ENCODE results near the gene NKAIN1.

- PRO-cap = no peak
These were observed 674.6 kb downstream of the PTPRU start for GRCh38 chr1:29910797-29911416.

- PRO-cap = no peak
These were observed 710.3 kb downstream of the MATN1 start for GRCh38 chr1:30013140-30013391.

GRCh38 chr1:30730924-30731218 lies 7.5 kb upstream of the MATN1 start:
- PRO-cap = no peak

DNA sequence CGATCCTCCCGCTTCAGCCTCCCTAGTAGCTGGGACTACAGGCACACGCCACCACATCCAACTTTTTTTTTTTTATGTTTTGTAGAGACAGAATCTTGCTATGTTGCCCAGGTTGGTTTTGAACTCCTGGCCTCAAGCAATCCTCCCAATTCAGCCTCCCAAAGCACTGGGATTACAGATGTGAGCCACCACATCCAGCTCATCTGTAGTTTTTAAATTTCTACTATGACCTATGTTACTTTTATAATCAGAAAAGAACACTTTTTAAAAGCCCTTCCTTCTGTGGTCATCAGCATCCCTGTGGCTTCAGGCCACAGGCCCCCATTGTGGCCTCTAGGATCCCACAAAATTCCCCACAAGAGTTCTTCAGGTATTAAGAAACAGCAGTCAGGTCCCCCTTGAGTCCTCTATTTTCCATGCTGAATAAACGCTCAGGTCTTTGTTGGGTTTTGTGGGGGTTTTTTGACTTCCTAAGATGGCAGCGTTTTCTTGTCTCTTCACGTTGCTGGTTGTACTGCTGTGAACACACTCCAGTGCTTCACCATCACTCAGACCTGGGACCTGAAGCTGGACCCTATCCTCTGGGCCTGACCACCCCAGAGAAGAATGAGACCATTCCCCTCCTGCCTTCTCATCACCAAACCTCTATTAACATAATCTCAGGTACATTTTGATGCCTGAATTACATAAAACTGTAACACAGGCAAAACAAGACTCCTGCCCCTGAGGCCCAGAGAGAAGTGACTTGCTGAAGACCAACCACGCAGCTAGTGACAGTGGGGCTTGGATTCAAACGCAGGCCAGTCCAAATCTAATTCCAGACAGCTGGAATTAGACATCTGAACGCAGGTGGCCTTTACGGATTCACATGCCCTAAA lies 13.4 kb upstream of the MATN1 start:
- PRO-cap = no peak

DNA sequence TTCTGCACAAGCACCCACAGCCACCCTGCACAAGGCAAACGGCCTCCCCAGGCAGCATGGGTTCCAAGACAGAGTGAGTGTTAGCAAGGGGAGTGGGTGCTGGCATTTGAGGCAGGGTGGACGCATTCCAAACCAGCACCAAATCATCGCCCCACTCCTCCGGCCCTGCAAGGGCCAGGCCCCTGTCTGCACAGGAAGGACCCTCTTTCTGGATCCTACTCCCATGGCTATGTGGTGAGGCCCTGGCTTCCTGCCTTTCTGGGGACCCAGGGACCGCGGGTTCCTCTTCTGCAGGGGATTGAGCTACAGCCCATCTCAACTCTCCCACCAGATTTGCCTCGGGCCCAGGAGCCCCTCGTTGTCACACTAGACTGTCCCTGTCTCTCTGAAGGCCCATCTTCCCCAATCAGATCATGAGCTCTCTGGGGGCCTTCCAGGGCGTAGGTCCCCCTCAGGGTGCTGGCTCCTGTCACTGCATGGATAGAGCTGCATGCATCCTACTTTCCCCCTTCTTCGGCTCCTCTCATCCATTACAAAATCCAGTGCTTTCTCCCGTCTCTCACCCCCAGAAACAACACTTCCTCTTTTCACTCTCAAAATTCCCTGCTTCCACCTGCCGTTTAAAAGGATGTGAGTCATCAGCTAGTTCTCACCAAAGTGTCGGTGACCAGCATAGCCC lies 16.7 kb downstream of the LAPTM5 start:
- PRO-cap = no peak

DNA sequence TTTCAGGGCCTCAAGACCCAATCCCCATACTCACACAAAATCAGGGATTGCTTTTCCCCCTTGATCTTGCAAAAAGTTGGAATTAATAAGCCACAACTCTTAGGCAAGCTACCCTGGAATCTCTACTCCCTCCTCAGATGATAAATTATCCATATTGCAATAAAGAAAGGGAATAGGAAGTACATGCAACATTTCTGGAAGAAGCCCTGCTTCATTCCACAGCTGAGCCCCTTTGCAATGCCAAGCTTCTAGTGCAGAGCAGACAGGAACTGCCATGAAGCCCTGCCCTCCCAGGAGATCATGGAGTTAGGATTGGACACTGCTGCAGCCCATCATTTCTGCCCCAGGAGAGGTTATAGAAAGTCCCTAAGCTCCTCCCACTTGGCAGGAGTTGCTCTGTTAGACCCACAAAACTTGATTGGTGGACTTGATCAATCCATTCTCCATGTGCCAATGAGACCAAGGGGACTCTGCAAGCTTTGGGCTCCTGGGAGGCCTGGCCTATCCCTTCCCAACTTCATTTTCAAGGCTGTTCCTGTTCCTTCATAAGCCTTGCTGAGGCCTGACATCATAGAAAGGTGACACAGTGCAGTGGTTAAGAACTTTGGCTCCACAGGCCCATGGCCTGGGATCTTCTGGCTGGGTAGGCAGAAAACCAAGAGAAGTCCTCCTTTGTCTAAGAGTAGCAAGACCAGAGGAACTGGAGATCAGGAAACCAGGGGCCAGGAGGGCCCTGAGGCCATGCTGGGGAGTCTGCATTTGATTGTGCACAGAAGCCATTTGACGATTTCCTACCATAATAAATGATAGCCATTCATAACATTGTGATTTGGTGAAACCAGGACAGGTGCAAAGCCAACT lies 1.3 kb upstream of the LAPTM5 start:
- PRO-cap = no peak

GRCh38 chr1:30765610-30766301 lies 8.2 kb upstream of the LAPTM5 start:
- PRO-cap = no peak

DNA sequence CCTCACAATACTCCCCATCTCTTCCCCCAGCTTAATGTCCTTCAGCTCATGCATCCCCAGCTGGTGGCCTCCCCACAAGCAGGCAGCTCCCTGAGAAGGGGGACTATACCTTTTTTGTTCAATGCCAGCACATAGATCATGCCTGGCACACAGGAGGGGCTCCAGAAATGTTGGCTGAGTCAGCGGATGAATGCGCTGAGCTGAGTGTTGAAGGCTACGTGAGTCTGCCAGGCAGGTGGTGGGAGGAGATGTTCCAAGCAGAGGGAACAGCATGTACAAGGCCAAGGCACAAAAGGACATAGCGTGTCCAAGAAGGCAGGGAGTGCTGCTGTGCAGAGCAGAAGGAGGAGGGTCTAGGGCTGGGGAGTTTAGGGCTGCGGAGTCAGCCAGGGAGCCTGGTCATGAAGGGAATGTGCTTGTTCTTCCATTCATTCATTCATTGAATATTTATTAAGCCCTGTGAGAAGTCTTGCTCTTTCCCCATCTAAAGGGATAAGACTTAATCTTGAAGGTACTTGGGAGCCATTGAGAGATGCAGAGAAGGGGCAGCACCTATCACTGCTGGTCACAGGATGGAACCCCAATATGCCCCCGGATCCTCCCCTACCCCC lies 31.0 kb upstream of the LAPTM5 start:
- PRO-cap = no peak

DNA sequence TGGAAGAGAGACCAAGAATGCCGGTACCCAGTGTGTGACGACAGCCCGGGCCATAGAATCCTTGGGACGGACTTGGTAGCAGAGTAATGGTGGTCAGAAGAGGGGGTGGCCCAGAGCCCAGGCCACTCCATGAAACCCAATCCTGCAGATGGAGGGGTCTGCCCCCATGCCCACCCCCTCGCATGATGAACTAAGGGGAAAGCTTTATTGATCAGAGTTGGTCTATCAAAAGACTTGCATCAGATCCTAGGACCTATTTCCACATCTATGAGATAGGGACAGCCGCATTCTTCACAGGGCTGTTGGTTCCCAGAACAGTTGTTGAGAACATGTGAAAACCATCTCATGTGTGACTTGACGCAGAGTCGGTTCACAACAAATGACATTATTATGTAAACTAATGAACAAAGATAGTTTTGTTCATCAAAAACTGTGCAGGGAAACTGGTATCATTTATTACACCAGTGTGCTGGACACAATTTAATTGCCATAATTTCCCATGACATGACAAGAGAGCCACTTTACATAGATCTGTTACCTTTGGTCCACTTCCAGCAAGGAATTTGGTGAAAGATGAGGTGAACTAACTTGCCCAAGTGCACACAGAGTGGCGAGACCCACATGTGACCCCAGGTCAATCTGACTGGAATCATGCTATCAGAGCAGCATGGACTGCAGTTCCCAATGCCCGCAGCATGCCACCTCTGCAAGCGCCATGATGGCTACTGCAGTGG lies 21.6 kb upstream of the SDC3 start:
- PRO-cap = no peak

GRCh38 chr1:31100938-31101504 lies 35.5 kb upstream of the PUM1 start:
- PRO-cap = no peak

DNA sequence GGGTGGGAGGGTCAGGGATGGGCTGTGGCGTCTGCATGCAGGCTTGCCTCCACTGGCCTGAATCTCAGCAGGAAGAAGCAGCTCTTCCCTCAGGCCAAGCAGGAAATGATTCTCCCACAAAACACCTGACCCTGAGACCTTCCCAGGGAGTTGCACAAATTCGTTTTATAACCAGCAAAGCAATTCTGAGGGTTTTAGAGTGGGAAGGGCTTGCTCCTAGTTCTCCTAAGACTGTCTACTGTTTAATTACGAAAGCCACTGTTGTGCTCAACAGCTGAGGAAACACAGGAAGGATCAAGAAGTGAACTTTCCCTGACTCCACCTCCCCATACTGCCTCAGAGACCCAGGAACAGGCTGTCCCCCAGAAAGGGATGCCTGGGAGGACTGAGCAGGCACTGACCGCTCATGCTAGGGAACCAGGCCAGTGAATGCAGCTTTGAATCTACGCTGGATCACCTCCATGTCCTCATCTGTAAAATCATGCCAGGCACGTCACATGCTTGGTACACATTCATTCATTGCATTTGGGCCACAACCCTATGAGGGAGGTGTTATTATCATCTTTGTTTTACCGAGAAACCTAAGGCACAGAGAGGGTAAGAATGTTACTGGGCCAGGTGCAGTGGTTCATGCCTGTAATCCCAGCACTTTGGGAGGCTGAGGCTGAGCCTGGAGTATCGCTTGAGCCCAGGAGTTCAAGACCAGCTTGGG lies 37.1 kb upstream of the PUM1 start:
- PRO-cap = no peak

DNA sequence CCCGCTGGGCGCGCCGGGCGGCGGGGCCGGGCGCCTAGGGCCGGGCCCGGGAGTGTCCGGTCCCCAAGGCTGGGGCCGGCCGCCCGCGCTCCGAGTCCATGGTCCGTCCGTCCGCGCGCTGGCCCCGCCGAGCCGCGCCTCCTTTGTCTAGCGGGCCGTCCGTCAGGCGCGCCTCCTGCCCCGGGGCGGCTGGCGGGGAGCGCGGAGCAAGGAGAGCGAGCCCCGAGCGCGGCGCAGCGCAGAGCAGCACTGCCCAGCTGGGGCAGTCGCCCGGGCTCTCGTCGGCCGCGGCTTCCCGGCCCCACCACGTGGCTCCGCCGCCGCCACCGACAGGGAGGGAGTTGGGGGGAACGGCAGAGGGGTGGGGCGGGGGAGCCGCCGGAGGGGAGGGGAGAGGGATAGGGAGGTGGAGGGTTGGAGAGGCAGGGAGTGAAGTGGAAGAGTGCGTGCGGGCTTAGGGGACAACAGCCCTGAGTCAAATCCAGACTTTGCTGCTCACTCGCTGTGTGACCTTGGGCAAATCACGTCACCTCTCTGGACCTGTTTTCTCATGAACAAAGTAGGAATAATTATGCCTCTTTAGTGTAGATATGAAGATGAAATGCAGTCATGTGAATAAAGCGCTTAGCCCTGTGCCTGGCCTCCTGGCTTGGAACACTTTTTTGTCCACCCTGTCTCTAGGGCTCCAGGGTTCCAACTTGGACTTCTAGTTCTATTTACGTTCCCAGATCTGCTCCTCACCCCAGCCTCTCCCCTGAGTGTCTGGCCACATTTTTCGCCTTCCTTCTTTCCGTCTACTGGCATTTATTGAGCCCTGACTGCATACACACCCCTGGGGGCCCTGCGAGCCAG lies at the start of gene NKAIN1:
Gene NKAIN1 (minus strand): TSS at position 251 of the 852 bp plus-strand sequence.
- PRO-cap = bidirectional peak, plus-strand start at position 399 of the sequence, minus-strand start at position 140 of the sequence

GRCh38 chr1:31389997-31390741 lies 17.3 kb upstream of the FABP3 start:
- PRO-cap = no peak

DNA sequence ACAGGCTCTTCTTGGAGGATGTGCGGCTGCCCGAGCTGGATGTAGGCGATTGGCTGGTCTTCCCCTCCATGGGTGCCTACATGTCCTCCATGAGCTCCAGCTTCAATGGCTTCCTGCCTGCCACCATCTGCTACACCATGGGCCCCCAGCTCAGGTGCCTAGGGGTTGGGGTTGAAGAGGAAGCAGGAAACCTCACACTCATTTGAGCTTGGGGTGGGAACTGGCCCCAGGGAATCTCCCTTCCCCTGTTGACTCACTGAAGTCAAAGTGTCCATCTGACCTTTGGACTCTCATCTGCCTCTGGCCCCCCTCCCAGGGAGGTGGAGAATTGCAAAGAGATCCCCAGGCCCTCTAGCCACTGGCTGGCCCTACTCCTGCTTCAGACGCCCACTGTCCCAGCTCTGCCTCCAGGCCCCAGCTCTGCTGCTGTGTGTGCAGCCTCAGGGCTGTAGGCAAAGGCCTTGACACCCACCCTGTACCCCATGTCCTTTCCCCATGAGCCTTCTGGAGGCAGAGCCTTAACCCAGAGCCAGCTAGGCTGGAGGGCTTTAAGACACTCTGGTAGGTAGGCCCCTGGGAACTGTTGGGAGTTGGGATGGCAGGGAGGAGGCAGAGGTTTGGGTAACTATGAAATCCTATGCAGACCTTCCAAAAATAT lies 67.1 kb upstream of the TINAGL1 start:
- PRO-cap = no peak

- PRO-cap = no peak
These were observed 65.2 kb upstream of the TINAGL1 start for GRCh38 chr1:31511078-31511532.

- PRO-cap = no peak
These were observed 13.5 kb upstream of the TINAGL1 start for GRCh38 chr1:31562679-31563385.

DNA sequence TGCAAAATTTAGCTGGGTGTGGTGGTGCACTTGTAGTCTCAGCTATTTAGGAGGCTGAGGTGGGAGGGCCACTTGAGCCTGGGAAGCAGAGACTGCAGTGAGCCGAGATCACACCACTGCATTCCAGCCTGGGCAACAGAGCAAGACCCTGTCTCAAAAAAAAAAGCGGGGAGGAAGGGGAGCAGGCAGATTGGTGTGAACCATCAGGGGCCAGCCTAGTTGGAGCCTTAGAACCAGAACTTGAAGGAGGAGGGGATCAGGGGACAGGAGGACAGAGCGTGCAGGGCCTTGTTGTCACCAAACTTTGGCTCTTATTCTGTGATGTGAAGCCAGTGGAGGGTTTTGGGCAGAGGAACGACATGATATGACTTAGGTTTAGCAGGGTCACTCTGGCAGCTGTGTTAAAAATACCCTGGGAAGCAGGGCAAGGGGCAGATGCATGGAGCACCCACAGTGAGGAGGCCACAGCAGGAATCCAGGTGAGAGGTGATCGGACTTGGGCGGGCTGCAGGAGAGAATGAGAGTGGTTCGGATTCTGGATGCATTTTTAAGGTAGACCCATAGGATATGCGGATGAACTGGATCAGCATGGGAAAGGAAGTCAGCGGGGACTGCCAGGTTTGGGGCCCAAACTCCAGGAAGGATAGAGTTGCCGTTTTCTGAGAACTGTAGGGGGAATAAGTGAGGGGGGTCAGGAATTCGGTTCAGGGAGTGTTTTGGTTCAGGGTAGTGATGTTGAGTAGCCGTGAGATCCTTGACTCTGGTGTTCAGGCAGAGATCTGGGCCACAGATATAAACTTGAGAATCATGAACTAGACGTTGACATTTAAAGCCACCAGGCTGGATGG lies 6.1 kb downstream of the TINAGL1 start:
- PRO-cap = no peak

DNA sequence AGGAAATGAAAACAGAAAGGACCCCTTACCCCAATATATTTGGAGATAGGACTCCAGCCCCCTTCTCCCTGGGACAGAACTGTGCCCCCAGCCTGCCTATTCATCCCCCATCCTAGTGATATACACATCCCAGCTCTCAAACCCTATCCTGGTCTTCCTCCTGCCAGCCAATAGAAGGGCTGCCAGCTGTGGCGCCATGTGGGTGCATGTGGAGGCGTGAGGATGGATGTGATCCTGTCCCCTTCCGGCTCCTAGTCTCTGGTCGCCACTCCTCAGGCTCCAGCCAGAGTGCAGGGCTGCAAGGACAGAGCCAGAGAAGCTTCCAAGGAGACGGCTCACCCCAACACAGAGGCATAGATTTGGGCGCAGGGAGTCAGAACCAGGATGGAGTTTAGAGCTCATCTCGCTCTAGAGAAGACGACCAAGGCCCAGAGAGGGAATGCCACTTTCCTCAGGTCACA lies 478 bp downstream of the COL16A1 start:
- PRO-cap = no peak

DNA sequence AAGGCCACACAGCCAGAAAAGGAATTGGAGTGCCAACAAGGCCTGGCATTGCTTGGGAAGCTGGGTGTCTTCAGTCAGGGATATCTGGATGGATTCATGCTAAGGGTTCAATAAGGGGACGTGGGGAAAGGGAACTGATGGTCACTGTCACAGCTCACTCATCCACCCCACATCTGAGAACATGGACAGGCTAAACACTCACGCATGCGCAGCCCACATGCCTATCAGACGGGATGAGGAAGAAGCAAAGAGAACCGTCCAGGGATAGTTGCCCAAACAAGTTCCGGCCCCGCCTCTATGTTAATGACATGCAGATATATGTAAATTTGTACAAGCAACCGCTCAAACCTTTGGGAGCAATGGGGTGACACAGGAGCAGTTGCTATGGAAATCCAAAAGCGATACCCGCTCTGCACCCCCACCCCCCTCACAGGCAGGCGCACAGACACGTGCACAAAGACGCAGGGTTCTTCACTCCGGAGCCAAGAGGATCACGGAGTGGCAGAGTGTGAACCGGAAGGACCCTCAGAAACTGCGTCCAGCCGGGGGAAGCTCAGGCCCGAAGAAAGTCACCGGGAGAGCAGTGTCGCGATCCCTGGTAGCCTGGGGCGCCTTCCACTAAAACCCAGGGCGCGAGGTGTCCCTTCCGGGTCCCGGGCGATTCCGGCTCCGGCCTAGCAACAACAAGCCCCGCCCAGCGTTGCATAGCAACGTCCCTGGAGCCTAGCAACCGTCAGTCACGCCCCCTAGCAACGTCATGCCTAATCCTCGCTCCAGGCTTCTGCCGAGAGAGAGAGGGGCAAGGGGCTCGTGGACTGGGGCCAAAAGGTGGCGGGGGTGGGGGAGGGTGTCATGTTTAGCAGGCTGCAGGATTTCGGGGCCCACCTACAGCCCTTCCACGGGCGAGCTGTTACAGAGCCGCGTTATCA lies 24.1 kb upstream of the ADGRB2 start:
- PRO-cap = bidirectional peak, plus-strand start at position 430 of the sequence, minus-strand start at position 181 of the sequence; bidirectional peak, plus-strand start at position 528 of the sequence, minus-strand start at position 620 of the sequence

- PRO-cap = no peak
These were observed 4.3 kb downstream of the SPOCD1 start for GRCh38 chr1:31811522-31811886.